ENCODE measurements around a stretch of chr4.

DNA sequence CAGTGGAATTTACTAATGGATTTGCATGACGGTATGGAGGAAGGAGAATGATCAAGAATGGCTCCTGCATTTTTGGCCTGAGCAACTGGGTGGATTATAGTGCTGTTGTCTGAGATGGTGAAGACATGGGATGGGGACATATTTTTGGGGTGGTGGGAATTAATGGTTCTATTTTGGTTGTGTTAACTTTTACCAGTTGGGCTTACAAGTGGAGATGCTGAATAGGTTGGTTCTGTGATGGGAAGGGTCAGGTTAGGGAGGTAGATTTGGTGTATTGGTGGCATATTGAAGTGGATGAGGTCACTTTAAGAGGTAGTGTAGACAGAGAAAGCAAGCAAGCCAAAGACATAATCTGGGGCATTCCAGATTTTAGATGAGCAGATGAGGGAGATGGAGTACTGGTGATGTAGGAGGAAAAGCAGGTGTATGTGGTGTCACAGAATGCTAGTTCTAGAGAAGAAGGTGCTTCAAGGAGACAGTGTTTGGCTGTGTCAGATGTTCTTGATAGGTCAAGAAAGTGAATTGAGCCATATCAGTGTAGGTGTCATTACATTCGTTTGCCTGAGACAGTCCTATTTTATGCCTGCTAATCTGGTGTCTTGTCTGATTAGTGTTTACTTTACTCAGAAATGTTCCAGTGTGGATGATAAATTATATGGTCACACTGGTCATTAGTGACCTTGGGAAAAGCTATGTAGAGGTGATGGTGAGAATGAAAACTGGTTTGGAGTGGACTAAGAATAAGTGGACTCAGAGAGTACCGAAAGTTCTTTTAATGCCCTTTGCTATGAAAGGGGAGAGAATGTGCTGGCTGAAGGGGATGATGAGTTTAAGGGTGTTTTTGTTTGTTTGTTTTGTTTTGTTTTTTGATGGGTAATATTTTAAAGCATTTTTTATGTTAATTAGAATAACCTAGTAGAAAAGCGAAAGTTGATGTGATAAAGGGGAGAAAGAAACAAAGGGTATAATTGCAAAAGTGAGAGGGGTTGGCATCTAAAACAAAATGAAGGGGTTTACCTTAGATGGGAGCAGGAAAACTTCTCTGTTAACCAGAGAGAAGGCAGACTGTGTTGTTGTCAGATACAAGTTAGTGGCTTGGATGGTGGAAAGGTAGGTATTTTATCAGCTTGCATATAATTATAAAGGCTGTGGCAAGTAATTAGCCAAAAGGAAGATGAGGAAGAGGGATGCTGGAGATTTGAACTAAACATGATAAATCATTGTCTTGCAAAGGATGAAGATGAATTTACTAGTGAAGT is 32.5 kb downstream of the GK3 start:
- PRO-cap: no peak

DNA sequence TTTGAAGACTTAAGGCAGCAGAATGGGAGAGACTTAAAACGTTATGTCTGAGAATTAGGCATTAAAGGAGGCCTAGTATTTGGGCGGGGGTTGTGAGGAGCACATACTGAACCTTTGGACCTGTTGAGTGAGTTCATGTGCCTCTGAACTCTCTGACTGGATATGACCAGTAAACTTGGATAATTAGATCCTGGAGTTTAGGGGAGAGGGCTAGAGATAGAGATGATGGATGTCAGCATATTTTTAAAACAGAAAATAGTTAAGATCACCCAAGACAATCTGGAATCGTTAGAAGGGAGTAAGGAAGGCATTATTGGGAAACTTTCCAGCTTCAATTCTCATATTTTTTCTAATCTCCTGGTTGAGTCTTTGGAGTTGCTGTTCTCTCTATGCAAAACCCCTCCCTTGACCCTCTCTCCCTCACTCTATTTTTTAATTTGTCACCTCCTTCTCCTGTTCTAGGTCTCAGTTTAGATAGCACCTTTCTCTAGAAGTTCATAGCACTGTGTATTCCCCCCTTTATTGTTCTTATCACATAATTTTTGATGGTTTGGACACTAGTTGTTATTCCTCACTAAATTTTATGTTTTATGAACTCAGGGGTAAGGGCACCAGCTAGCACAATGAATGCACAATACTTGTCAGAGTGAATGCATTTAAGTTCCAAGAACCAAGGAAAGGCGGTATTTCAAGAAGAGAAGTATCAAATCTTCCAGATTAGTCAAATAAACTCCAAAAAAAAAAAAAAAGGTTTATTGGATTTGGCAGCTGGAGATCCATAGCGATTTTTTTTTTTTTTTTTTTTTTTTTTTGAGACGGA is 1.6 kb downstream of the MSMO1 start:
- PRO-cap: no peak

- PRO-cap: no peak
Observed at GRCh38 chr4:165330974-165331879, 3.8 kb downstream of the MSMO1 start.

DNA sequence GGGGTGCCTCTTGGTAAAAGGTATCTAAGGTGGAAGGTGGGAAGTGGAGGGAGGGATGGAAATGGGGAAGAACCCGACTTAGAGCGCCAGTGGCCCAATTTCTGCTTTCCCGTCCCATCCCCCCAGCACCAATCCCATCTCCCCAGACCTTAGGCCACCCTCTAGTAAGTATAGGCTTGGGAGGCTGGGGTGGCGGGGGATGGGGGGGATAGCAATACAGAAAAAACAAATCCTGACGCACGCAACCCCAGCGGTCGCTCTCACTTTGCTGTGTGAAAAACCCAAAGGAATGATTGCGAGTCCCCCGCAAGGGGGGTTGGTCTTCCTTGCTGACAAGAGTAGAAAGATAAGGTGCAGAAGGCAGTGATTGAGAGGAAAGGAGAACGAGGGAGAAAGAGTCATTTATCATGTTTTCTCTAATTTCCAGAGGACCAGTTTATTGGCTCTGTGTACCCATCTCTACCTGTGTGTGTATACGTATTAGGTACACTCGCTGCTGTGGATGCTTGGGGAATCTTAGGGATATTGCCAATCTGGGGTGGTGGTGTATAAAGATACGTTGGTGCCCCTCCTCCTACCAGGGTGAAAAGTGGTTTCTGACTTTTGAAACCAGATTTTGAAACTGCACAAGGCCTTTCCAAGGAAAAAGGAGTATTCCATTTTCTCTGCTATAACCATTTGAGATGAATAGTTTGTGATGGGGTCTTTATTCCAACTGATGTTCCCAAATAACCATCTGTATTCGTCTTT is 995 bp downstream of the CPE start:
- PRO-cap: no peak

GRCh38 chr4:165580448-165580969 is 201.7 kb downstream of the CPE start:
- PRO-cap: no peak

- PRO-cap: no peak
Observed at GRCh38 chr4:166045661-166045930, 172.6 kb downstream of the TLL1 start.

GRCh38 chr4:168421684-168422196 is 58.6 kb downstream of the DDX60L start:
- PRO-cap: no peak

GRCh38 chr4:168560005-168560650 is 63.3 kb downstream of the PALLD start:
- PRO-cap: no peak

GRCh38 chr4:168711718-168712263 is 214.9 kb downstream of the PALLD start:
- PRO-cap: unidirectional peak, minus-strand start at chr4:168711818; unidirectional peak, minus-strand start at chr4:168711925

- PRO-cap: no peak
Observed at GRCh38 chr4:168765593-168765984, 244.5 kb downstream of the CBR4 start.

DNA sequence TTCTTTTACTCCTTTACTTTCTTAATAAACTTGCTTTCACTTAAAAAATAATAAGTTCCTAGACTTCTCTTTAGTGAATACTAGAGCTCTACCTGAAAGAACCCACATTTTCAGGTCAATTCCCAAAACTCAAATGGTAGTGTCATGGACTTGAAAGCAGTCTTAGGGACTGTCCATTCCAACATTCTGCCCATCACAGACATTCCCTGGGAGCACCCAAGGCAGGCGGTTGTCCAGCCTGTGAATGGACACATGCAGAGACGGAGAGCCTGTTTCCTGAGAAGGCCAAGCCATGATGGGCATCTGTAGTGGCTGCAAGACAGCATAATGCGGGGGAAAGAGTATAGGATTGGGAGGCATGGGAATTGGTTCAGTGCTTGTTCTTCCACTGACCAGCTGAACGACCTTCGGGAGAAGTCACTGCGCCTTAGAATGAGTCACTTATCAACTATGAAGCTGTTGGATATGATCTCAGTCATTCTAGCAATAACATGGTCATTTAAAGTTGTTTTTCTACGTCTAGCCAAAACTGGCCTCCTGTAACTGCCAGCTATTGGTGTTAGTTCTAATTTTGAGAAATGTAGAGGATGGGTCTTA is 243.7 kb downstream of the CBR4 start:
- PRO-cap: no peak

GRCh38 chr4:168837800-168838516 is 172.1 kb downstream of the CBR4 start:
- PRO-cap: no peak

GRCh38 chr4:168848937-168849296 is 161.1 kb downstream of the CBR4 start:
- PRO-cap: no peak

GRCh38 chr4:168853116-168853982 is 156.7 kb downstream of the CBR4 start:
- PRO-cap: no peak

DNA sequence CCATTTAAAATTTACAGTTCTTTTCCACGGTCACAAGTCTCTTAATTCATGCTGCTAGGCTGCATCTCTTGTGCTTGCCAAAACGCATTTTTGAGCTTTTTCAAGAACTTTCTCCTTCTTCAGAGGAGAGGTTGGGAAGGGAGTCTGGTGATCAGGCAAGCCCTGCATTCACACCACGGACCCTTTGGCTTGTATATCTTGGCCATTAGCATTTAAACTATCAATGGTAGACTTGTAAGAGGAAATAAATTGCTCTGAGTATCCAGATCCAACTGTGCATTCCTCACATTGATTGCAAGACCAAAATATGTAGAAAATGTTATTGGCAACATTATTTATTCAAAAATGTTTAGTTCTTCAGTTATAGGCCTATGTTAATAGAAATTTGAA is 144.8 kb downstream of the CBR4 start:
- PRO-cap: no peak

DNA sequence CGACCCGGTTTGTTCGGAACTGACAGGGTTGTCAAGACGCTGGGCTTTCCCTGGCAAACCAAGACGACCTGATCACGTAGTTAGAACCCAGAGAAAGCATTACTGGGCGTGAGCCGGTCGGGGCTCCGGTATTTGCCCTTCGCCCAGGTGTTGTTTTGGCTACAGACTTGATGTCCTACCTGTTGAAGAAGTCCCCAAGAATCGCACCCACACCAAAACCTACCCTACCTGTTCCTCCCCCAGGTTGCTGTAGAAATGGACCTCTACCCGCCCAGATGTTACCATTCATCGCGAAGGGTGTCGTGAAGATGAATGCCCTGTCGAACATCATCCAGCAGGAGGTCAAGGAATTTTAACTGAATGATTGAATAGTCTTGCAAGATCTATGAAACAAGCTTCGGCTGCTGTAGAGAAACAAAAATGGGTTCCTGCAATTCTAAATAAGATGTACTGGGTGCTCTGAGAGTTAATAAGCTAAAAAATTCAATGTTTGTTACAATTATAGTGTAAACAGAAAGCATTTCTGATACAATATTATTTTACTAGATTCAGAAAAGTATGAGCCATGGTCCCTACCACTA is 576 bp upstream of the CBR4 start:
- PRO-cap: unidirectional peak, minus-strand start at position 256 of the sequence

DNA sequence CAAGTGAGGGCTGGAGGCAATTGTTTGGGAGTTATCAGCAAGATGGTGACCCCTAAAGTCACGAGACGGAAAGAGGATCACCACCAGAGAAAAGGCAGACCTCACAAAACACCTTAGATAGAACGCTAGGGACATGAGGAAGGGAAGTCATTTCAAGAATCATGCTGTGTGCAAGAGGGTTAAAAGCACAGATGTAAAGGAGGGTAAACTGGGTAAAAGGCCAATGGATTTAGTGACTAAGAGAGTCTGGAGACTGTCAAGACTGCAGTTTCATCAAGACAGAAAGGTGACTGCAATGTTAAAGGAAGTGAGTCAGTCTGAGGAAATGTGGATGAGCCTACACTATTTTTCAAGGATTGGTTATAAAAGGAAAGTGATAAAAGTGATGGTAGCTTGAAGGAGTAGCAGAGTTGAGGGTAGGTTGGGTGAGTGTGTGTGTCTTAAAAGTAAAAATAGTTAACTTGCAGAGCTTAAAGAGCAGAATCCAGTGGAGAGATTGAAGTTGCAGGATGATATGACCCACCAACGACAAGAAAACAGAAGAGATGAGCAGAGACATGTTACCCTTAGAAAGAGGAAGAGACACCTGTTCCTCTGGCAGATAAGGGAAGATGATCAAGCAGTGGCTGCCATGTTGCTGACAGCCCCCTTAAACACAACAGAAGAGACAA is 45.3 kb downstream of the SH3RF1 start:
- PRO-cap: no peak

- PRO-cap: no peak
Observed at GRCh38 chr4:169233857-169234600, 36.7 kb downstream of the SH3RF1 start.

DNA sequence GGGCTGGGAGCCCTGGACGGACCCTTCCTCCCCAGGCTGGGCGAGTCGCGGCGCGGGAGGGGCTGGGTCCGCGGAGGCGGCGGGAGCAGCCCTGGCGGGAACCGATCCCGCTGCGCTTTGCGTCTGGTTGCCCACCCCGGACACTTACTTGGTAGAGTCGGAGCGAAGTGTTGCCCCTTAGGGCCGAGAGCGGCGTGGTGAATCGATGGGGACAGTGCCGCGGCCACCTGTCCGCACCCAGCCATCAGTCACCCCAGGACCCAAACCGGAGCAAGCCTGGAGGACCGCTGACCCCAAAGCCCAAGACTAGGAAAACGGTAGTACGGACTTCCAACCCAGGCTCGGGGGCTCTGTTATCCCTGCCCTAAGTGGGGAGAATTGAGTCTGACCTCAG is 701 bp upstream of the SH3RF1 start:
- PRO-cap: no peak

DNA sequence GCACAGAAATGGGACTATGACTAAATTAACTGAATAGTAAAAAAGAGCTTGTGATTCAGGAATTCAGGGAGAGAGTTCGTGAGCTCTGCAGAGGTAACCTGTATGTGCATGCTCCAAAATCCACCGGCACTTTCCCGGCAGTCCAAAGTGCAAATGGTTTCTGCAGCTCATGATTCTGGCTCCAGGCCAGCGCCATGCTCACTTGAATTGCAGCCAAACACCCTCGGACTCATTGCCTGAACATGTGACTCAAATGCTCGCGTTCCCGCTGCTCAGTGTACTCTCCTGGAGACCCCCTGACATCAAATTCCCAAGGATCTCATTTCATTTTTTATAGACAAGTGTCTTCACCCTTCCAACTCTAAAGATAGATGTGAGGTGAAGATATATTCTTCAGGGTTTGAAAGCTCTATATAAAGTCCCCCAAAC is 44.1 kb upstream of the SH3RF1 start:
- PRO-cap: no peak

Measured in natural killer cell (primary cell).